LNCaP clone FGC (cell line): ENCODE results near the genes PLXNB2, DENND6B and TYMP.

GRCh38 chr22:50300135-50300752, 7.2 kb downstream of the PLXNB2 start:
- RRBS, 2 experiments = 89 to 91% methylated on average over 14 to 17 of the region's 58 CpGs

- RRBS, 2 experiments = 1% methylated on average over 34 of the region's 111 CpGs
Observed at GRCh38 chr22:50306969-50308246, at the start of gene PLXNB2. Gene PLXNB2 (minus strand): TSS chr22:50307646.

GRCh38 chr22:50309167-50309453, 1.7 kb upstream of the PLXNB2 start:
- RRBS, 2 experiments = no CpG with 5 or more reads among the region's 7 CpGs

- RRBS, 2 experiments = 61 to 64% methylated on average over 4 of the region's 38 CpGs
Observed at GRCh38 chr22:50314279-50315146, 7.1 kb upstream of the PLXNB2 start.

DNA sequence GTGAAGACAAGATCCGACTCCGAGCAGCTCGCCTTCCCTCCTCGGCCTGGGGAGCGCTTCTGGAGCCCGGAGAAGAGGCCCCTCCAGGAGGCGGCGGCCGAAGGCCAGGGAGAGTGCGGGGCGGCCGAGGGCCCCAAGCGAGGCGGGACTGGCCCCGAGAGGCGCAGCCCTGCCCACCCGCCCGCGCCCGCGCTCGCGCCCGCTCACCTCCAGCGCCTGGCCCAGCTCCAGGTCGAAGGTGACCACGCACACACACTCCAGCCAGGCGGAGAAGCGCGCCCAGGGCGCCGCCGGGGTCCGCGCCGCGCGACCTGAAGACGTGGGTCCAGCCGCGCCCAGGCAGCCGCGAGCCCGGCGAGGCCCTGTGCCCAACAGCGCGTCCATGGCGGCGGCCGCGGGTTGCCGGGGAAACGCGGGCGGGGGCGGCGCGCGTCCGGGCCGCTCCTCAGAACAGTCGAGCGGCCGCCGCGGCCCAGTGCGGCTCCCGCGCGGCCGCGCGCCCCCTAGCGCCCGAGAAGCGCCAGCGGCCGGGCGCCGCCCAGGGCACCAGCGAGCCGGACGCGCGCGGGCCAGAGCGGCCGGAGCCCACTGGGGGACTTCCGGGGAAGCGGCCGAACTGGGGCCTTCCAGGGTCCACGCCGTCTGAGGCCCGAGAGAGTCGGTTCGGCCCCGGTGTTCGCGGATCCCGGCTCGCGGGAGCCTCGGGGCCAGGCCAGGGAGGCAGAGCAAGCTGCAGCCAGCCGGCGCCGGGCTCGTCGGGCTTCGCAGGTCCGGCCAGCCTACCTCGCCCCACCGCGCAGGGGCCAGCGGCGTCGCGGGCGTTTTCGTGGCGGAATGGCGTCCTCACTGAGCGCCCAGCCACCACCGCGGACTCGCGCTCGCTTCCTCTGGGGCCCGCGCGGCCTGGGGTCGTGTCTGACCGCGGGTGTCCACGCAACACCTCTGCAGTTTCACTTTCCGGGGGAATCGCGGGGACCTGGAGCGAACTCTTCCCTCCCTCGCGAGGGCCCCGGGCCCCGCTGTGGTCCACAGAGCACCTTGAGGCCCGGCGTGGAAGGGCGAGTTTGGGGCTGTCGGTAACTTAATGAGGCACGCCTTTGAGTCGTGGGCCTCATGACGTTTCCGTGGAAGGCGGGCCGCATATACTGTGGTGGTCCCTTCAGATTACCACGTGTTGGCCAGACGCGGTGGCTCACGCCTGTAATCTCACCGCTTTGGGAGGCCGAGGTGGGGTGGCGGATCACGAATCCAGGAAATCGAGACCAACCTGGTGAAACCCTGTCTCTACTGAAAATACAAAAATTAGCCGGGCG, at the start of gene DENND6B:
TSS of gene DENND6B (minus strand) at position 408 of the 1,313 bp plus-strand sequence.
- RRBS, 2 experiments = 7 to 8% methylated on average over 57 of the region's 163 CpGs

DNA sequence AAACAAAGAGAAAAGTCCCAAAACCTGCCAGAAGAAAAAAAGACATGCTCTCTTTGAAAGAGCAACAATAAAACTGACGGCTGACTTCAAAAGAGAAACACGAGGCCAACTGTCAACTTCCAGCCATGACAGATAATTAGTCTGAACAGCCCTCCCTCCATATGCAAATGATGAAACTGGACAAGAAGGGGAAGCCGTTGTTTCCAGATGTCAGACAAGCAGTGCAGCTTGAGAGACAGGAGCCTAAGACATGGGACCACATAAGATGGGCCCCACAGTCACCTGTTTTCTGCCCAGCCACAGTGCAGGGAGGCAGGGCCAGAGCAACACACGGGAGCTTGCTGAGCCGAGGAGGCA, 25.2 kb downstream of the SBF1 start:
- RRBS, 2 experiments = no CpG with 5 or more reads among the region's 5 CpGs

DNA sequence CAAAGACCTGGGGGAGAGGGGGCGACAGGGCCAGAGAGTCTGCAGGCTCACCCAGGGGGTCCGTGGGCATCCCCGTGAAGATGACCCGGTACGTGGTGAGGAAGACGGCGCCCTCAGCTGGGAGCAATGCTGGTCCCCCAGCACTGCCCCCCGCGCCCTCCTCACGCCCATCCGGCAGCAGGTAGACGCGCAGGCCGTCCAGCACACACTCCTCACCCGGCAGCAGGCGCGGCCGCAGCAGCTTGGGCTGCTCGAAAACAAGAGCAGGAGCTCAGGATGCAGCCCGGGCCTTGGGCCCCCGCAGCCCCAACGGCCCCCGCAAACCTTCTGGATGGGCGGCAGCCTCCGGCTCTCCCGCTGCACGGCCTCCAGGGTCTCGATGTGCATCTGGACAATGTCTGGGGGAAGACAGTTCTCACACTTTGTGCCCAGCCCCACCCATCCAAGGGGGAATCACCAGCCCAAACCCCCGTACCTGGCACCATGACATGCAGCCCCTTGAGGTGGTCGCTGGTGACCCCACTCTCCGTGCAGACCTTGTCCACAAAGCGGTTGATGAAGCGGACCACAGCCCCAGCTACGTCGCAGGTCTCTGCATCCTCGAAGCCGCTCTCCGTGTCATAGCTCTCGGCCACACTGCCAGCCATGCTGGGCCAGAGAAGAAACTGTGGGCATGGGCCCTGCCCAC, 13.2 kb downstream of the SBF1 start:
- RRBS, 2 experiments = 95 to 96% methylated on average over 18 of the region's 39 CpGs

- RRBS, 2 experiments = no CpG with 5 or more reads among the region's 18 CpGs
Observed at GRCh38 chr22:50506587-50507285, 766 bp downstream of the LMF2 start.

GRCh38 chr22:50523652-50523909, 1.8 kb downstream of the SCO2 start:
- RRBS, 2 experiments = 98 to over 99% methylated on average over 5 of the region's 15 CpGs

DNA sequence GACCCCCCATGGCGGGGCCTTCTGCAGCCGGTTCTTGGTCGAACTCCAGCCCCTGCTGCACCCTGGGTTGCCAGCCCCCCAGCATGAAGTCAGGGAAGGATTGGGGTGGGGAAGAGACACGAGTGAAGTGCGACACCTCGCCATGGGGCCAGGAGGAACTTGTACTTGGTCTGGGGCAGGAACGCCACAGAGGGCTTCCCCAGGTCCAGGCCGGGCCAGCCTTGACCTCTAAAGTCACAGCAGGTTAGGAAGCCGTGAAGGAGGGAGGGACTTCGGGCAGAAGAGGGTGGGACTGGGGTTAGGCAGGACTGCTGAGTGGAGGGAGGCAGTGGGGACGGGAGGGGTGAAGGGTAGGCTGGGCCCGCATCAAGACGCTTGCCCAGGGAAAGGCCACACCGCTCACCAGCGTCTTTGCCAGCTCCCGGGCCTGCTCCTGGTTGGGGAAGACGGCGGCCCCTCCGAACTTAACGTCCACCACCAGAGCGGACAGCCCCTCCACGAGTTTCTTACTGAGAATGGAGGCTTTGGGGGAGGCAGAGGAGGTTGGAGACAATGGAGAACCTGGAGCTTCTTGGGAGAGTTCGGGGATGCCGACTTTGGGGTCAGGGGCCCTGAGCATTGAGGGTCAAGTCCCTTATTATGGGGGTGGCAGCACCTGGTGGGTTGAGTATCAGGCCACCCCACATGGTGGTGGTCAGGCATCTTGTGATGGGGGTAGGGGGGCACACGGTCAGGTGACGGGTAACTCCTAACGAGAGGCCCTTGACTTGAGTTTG, 1.6 kb upstream of the SCO2 start:
- RRBS, 2 experiments = no CpG with 5 or more reads among the region's 27 CpGs

- RRBS, 2 experiments = 8 to 20% methylated on average over 34 to 38 of the region's 87 CpGs
Observed at GRCh38 chr22:50529091-50530075, at the start of gene TYMP. Gene TYMP (minus strand): TSS chr22:50530012.

GRCh38 chr22:50530815-50531399, 1.1 kb upstream of the TYMP start:
- RRBS, 2 experiments = under 1 to 1% methylated on average over 10 of the region's 47 CpGs

GRCh38 chr22:50568622-50569718, 6.3 kb upstream of the SYCE3 start:
- RRBS, 2 experiments = no CpG with 5 or more reads among the region's 18 CpGs

DNA sequence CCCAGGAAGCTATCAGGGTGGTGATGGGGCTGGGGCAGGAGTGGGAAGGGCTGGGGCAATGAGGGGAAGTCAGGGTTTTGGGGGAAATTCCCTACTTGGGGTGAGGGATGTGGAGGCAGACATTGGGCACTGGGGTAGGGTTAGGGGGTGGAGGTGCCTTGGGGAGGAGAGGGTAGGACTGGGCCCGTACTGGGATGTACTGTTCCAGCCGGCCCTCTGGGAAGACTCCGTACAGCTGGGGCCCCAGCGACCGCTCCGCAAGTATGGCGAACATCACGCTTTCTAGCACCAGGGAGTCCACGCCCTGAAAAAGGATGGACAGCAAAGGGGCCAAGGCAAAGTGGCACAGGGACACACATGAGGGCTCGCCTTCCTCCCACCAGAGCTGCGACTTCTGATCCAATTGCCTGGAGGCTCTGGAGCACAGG, 1.1 kb downstream of the CHKB start:
- RRBS, 2 experiments = no CpG with 5 or more reads among the region's 11 CpGs

DNA sequence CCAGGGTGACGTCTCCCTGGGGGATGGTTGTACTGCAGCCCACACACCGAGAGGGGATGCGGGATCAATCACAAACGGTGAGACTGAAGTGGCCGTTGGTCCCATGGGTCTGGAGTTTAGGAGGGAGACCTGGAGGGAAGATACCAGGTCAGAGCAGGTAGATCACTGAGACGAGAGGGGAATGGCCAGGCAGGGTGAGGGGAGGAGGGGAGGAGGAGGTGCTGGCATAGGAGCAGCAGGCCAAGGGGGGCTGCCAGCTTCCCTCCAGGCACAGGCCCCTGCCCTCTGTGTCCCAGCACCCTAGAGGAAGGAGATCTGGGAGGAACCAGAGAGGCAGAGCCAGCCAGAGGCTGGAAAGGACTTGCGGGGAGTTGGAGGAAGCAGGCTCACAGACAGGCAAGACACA, 7.1 kb downstream of the MAPK8IP2 start:
- RRBS, 2 experiments = no CpG with 5 or more reads among the region's 7 CpGs

DNA sequence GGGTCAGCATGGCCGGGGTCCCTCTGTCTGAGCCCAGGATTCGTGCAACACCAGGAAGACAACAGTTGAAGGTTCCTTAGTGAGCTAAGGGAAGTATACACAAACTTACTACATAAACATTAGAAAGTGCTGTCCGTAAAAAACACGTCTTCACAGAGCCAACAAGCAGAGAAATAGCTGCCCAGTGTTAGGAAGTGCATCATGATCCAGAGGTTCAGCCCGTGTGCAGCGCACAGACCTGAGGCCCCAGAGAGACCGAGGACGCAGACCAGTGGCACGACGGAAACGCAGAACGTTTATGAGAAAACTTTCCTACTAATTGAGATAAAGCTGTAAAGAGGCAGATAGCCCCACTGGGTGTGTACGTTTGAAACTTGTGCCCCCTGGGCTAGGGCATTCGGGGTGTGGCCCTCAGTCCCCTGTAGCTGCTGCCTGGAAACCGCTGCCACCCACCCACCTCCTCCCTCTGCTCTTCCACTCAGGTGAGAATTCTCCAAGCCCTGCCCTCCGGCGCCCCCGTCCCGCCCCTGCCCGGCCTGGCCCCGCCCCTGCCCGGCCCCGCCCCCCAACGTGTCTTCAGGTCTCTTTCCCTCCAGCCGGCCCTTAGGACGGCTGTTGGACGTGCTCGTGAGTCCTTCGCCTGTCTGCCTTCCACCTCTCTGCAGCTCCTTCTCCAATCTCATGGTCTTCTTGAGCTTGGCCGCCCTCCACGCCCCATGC, 11.9 kb downstream of the MAPK8IP2 start:
- RRBS, 2 experiments = 76 to 79% methylated on average over 1 of the region's 31 CpGs

DNA sequence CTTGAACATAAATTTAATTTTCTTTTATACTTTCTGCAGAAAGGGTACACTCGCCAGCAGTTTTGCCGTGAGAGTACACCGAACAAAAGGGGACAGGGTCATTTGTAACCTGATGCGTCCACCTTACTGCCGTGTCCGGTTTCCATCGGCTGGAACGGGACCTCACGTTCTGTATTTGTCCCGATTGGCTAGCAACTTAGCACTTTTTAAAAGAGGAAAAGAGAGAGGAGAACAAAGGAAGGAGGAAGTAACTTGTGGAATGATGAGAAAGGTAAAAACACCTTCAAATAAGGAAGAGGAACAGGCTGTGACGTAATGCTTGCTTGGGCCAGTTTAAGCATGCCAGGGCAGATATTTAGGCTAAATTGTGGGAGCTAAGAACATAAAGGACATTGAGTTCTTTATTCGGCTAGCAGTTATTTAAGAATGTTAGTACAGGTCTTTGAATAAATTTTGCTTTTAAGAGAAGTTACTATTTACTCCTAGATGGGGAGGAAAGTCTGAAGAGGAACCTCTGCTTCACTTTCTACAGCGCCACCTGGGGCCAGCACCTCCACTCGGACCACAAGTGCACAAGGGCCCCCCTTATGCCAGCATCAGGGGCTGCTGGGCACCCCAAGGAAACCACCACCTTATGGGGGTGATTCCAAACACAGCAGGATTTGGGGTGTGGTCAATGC, 5.9 kb downstream of the ARSA start:
- RRBS, 2 experiments = no CpG with 5 or more reads among the region's 14 CpGs

DNA sequence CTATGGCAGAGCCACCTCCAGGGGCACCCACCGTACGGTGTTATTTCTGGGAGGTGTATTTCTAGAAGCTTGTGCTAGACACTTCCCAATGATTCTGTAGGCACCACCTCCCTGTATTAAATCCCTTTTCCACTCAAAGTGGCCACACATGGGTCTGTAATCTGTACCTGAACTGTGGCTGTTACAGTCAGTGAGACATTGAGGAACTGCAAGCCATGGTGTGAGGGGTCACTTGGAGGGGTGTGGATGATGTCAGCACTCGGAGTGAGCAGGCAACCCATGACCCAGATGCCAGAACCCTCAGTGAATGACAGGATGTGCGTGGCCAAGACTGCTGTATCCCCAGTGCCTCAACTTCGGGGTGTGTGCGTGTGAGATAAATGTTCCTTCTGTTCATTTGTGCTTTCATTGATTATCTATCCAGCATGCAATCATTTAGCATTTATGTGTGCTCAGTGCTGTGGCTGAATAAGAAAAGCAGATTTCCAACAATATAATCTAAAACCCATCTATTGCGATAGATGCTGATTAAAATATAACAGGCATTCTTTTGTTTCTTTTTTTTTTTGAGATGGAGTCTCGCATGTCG, 30.0 kb upstream of the ARSA start:
- RRBS, 2 experiments = no CpG with 5 or more reads among the region's 9 CpGs

GRCh38 chr22:50683757-50684773, 53.9 kb upstream of the ACR start:
- RRBS, 2 experiments = no CpG with 5 or more reads among the region's 16 CpGs

DNA sequence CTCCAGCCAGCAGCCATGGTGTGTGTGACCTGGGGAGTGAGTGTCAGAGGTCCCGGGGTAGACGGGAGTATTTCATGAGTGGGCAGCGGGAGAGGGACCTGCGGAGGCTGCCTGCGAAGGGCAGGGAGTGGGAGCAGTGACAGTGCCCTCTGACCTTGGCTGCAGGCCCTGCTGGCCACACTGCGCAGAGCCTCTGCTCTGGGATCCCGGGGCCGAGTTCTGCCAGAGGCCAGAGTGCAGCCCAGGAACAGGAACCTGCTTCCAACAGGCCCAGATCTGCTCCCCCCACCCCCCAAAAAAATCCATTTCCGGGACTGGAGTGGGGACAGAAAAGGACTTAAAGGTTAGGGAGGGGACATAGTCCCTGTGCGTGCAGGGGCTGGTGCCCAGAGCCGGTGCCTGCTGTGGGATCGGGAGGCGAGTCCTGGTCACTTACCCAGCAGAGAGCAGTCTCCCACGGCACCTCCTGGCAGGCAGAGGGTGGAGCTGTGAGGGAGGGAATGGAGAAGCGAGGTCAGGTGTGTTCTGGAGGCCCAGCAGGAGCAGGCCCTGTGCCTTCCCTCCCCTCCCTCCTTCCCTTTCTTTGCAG, 37.1 kb upstream of the ACR start:
- RRBS, 2 experiments = 67 to 83% methylated on average over 6 of the region's 15 CpGs